ENCODE measurements around a stretch of chr6.

GRCh38 chr6:170612450-170612954, 28.1 kb upstream of the PDCD2 start:
- PRO-cap = no peak

Measured in mesothelial cell of epicardium (in vitro differentiated cells).